ENCODE data around the genes HES4, C1QTNF12 and ACAP3.

- RRBS = no CpG with 5 or more reads among the region's 8 CpGs
These were observed 85.9 kb upstream of the SAMD11 start for GRCh38 chr1:837677-838347.

DNA sequence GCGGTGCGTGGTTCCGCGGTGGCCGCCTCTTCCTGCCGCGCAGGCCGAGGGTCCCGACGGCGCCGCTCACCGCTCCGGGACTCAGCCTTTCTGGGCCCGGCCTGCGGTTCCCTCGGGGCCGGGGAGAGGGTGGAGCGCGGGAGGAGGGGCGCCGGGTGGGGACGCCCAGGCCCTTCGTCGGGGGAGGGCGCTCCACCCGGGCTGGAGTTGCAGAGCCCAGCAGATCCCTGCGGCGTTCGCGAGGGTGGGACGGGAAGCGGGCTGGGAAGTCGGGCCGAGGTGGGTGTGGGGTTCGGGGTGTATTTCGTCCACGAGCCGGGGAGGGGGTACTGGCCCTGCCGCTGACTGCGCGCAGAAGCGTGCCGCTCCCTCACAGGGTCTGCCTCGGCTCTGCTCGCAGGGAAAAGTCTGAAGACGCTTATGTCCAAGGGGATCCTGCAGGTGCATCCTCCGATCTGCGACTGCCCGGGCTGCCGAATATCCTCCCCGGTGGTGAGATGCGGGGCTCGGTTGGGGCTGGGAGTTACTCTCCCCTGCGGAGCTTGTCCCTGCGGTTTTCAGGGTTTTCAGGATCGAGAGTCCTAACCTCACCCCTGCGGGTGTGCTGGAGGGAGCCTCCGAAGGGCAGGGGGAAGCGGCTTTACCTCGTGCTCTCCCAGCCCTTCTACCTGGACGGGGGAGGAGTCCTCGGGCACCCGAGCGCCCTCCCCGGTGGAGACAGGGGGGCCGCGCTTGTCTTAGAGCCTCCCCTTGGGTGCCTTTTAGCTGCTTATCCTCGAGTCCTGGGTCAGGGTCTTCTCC is 2.0 kb downstream of the SAMD11 start:
- RRBS = 3% methylated on average over 7 of the region's 69 CpGs

DNA sequence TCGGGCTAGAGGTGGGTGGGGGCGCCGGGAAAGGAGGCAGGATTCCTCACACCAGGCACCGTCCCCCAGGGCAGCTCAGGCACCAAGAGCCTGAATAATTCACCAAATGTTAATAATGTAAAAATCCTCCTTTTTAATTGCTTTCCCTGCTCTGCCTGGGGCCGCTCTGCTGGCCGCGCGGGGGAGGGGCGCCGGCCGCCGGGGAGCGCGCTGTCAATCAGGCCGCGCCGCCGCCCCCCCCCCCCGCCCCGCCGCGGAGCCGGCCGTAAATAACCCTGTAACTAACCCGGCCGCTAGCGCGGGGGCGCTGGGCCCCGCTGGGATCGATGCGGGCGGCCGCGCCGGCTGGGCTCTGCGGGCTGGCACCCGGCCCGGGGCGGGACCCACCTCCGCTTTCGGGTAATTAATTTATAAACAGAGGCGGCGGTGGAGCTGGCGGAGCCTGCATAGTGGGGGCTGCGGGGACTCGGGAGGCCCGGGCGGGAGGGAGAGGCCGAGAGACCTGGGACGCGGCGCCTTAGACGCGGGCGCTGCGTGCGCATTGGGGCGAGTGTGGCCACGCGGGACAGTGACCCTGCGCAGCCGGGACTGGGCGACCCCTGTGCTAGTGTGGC is 16.4 kb downstream of the SAMD11 start:
- RRBS = 6% methylated on average over 30 of the region's 64 CpGs

DNA sequence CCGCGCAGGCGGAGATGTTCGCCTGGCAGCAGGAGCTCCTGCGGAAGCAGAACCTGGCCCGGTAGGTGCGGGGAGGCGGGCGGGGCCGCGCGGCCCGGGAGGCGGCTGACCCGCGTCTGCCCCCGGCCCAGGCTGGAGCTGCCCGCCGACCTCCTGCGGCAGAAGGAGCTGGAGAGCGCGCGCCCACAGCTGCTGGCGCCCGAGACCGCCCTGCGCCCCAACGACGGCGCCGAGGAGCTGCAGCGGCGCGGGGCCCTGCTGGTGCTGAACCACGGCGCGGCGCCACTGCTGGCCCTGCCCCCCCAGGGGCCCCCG is 16.7 kb downstream of the NOC2L start:
- RRBS = 4% methylated on average over 9 of the region's 39 CpGs

GRCh38 chr1:944936-945410 is 14.1 kb downstream of the NOC2L start:
- RRBS = no CpG with 5 or more reads among the region's 11 CpGs

GRCh38 chr1:999287-999915 is 496 bp downstream of the HES4 start:
- RRBS = 4% methylated on average over 30 of the region's 76 CpGs

DNA sequence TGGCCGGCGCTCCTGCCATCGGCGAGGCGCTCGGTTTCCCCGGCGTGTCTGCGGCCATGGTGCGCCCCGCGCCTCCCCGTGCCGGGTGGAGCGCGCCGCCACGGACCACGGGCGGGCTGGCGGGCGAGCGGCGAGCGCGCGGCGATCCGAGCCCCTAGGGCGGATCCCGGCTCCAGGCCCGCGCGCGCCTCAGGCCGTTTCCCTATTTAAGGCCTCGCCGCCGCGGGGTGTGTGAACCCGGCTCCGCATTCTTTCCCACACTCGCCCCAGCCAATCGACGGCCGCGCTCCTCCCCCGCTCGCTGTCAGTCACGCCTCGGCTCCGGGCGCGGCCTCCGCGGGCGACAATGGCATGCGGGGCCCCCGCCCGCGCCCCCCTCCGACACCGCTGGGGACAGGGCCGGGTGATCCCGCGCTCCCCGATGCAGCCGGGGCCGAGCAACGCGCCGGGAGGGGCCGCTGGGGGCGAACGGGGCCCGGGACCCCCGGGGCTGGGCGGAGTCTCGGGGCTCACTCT is at the start of gene HES4:
Gene HES4 (minus strand): TSS at position 182 of the 516 bp plus-strand sequence.
- RRBS = 3% methylated on average over 57 of the region's 79 CpGs

- RRBS = 95% methylated on average over 19 of the region's 81 CpGs
These were observed 9.3 kb upstream of the TTLL10 start for GRCh38 chr1:1164031-1165201.

DNA sequence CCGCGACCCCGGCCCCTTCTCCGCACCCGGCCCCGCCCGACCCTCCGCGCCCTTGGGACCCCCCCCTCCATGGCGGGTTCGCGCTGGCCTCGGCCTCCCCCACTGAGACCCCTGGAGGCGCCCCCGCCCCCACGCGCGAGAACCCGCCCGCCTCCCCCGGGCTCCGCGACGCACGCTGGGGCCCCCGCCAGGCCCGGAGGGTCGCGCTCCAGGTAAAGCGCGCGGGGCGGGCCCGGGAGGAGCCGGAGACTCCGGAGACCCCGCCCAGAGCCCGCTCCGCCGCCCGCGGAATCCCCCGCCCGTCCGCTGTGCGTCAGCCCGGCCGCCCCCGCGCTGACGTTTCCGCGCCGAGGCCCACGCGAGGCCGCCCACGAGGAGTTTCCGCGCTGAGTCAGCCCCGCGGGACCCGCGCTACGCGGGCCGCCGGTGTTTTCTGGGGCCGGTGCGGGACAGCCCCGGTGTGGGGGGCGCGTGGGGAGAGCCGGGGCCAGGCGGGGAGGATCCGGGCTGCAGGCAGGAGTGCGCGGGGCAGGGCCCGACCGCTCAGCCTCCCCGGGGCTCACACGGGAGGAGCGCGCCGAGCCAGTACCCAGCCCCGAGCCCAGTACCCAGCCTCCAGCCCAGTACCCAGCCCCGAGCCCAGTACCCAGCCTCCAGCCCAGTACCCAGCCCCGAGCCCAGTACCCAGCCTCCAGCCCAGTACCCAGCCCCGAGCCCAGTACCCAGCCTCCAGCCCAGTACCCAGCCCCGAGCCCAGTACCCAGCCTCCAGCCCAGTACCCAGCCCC is 5.0 kb downstream of the TNFRSF18 start:
- RRBS = 4% methylated on average over 47 of the region's 90 CpGs

DNA sequence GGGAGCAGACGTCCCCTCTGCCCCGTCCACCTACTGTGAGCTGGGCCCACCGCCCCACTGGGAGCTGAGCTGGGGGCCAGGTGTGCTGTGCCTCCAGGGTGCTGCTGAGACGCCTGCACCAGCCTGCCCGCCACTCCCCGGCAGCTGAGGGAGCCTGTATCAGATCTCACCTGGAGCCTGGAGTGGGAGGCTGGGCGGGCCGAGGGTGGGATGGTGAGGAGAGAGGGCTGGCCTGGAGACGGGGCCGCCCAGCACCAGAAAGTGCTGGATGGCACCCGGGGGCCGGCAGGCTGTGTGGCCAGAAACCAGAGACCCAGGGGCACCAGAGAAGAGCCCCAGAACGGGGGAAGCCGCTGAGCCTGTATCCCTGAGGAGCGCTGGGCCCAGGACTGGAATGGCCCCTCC is 3.5 kb downstream of the TNFRSF18 start:
- RRBS = no CpG with 5 or more reads among the region's 15 CpGs

DNA sequence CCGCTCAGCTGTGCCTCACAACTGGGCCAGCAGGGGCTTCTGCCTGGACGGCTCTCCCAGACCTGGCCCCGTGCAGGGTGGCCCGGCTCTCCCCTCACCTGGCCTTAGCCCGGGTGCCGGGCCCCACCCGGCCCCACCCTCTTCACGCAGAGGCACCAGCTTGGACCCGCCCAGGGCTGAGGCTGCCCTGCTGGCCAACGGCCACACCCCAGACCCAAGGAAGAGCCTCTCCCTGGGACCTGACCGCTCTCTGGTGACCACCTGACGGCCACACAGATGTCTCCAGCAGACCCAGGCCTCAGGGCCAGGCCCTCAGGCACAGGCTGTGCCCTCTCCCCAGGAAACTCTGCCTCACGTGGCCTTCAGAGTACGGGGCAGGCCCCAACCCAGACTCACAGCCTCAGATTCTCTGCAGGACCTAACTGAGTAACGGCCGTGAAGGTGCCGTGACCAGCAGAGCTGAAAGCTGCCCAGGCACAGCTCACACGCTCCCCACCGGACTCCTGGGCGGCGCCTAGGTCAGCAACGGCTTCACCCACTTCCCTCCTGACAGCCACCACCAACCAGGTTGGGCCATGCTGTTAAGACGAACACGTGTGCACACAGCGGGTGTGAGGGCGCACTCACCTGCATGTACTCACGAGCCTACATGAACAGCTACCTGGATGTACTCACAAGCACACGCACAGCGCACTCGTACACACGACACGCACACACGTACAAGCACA is 8.5 kb upstream of the TNFRSF4 start:
- RRBS = no CpG with 5 or more reads among the region's 33 CpGs

GRCh38 chr1:1246526-1246841 is at the start of gene C1QTNF12:
Gene C1QTNF12, minus strand, starts transcription at chr1:1246722.
- RRBS = 9% methylated on average over 17 of the region's 47 CpGs

DNA sequence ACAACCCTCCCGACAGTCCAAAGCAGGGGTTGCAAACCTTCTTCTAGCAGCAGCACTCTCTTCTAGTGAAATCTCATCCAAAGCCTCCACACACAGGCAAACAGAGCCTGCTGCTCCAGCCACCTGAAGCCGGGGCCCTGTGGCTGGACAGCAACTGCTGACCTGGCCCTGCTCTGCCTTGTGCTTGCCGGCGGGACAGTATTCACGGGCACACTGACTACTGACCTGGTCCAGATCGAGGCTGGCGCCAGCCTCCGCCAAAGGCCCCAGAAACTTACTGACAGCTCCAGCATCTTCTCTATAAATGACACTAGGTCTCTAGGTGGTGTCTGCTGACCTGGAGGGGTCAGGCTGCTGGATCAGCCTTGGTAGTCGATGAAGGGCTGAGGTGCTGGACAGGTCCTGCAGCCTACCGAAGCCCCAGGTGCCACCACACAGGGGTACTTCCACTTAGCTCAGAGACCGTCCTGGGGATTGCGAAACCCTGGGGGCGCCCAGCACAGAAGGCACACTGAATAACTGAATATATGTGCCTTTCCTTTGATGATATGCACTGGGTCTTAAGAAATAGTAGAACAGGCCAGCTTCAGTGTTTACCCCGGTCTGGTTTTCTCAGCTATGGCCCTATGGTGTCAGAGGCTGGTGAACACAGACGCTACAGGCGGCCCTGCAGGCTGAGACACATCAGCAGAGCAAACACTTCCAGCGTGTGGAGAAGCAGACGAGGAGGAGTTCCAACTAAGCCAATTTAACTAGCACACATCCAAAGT is 11.0 kb downstream of the UBE2J2 start:
- RRBS = 99% methylated on average over 2 of the region's 18 CpGs

DNA sequence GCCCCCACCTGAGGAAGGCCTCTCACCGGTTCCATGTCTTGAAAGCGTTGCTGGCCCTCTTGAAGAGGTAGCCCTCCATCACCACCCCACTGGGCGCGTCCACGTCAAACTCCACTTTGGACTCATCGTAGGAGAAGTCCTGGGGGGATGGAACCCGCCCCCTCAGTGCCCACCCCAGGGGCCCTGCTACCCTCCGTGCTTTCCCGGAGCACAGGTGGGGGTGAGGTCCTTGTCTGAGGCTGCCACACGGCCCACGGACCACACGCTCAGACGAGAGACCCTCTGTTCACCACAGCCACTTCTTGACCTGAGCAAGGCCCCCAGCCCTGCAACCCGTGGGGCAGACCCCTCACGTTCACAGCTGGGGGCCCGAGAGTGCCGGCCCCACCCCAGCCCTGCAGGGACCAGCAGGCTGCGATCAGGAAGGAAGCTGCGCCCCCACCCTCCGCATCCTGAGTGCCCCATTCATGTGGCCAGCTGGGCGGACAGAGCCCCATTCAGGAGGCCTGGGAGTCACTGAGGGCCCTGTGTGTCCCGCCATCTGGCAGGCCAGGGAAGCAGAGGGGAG is 9.1 kb downstream of the ACAP3 start:
- RRBS = no CpG with 5 or more reads among the region's 22 CpGs

DNA sequence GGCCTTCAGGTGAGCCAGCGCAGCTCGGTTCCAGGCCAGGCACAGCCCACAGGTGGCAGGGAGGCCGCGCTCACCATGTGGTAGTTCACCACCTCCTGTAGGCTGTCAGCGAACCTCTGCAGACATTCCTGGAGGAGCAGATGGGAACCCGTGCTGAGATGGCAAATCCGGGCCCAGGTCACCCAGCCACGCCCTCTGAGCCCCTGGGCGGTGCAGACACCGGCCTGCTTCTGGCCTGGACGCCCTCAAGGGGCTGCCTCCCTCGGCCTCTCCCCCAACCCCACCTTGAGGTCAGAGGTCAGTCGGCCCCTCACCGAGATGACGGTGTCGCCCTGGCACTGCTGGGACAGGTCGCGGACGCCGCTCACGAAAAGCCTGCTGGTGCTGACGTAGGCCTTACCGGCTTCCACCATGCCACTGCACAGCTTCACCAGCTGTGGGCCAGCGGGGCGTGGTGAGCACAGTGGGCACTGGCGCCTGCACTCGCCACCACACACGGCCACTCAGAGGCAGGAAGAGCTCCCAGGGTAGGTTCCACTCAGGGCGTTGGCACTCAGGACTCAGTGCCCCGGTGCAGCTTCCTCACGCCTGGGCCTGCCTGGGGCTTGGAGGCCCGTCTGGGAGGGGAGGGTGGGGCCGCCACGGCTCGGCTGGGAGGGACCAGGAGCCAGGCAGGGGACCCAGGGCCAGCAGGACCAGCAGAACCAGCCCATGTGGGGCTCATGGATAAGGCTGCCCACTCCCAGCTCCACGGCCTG is 4.7 kb downstream of the ACAP3 start:
- RRBS = over 99% methylated on average over 4 of the region's 36 CpGs

GRCh38 chr1:1303763-1303995 is 4.1 kb downstream of the ACAP3 start:
- RRBS = no CpG with 5 or more reads among the region's 6 CpGs

DNA sequence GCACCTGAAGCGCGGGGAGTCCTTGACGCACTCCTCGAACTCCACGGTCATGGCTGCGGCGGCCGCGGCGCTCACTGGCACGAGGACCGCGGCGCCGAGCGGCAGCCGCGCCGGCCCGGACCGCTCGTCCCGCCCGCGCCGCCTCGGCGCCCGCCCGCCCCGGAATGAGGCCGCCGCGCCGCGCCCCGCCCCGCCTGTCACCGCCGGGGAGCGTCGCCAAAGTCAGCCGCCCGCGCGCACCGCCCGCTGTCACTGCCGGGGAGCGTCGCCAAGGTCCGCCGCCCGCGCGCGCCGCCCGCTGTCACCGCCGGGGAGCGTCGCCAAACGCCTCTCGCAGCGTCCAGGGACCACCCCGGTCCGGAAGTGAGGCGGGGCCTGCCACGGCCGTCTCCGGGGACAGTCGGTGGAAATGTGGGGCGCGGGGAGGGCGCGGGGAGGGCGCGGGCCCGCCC is at the start of gene ACAP3:
Gene ACAP3 (minus strand): TSS at position 166 of the 452 bp plus-strand sequence.
- RRBS = 2% methylated on average over 50 of the region's 80 CpGs

DNA sequence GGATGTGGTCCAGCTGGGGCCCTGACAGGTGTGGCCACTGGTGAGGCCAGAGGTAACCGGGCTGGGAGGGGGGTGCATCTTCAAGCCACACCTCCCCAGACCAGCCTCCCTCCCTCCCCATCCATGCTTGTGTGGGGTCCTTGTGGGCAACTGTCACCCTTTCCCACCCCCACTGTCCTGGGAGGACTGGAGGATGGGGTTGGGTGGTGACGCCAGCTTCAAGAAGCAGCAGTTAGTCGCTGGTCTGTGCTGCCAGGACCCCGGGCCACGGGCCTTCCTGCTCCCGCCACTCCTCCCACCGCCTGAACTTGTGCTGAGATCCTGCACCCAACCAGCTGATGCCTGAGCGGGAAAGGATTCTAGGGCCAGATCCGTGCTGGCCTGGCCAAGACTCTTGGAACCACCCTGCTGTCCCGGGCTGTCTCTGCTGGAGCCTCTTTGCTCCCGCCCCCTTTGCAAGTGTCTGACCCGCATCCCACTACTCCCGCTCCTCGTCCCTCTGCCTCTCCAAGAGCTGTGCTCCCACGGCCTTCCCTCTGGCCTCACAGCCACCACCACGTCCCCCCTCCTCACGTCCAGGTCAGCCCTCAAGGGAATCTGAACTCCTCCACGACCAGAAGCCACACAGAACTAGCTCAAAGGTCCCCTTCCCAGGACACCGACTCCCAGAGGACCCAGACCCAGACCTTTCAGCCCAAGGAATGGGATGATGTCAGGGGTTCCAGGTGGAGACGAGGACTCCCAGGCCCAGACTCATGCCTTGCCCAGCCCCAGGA is 2.9 kb upstream of the DVL1 start:
- RRBS = no CpG with 5 or more reads among the region's 20 CpGs

GRCh38 chr1:1387681-1388610 is 11.2 kb downstream of the CCNL2 start:
- RRBS = 97% methylated on average over 6 of the region's 34 CpGs

DNA sequence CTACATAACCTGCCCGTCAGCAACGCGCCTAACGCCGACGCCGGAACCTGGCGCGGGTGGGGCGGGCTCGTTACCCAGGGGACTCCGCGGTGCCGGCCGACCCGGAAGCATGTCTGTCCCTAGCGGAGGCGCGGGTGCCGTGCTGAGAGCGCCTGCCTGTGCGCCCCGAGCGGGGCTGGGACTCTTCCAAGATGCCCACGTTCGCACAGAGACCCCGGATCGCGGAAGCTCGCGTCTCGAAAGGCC is 231 bp upstream of the CCNL2 start:
- RRBS = 4% methylated on average over 15 of the region's 32 CpGs

All from HL-60 (cell line).